Measurements from ENCODE around the genes GOLGA8A, ZNF770 and DPH6.

- PRO-cap, result no peak
Observed at GRCh38 chr15:33068569-33069068, 125.9 kb downstream of the FMN1 start.

DNA sequence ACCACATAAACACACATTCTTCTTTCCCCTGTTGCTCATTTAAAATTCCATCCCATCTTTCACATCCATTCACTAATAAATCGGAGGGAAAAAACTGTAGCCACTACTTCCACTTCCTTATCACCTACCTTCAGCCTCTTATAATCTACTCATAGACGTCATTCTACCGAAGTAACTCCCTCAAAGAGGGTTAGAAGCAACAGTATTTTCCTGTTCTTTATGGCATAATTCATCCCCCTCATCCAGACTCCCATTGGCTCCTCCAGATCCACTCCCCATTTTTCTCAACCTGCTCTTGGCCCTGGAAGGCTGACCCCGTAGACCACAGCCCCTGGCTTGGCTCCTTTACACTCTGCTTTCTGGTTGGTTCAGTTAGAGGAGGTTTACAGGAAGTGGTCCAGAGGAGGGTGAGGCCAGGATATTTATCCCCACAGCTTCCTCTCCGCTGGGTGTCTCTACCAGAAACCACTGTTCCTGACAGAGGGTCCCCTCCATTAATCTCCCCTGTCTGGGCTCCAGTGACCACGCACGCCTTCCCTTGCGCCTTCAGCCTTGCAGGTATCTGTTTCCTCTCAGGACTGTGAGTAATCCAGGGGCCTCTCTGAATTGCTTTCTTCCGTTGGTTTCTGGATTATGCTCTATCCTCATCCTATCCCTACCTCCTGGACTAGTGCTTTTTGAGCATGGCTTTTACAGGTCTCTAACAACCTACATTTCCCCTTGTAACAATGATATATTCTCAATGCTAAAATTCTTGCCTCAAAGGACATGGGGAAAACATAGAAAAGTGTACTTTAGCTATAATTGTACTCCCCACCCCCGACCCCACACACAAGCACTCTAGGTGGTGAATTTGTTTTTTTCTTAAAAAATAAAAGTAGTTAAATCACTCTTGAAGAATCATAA lies 46.1 kb downstream of the FMN1 start:
- PRO-cap, result no peak

- PRO-cap, result no peak
Observed at GRCh38 chr15:33201814-33202439, 7.4 kb upstream of the FMN1 start.

- PRO-cap, result no peak
Observed at GRCh38 chr15:33997606-33998354, 29.5 kb downstream of the CHRM5 start.

- PRO-cap, result no peak
Observed at GRCh38 chr15:34343344-34343742, 228 bp downstream of the NUTM1 start.

- PRO-cap, result no peak
Observed at GRCh38 chr15:34378988-34379918, 12.3 kb upstream of the LPCAT4 start.

- PRO-cap, result no peak
Observed at GRCh38 chr15:34437606-34438050, at the start of gene GOLGA8A. GOLGA8A (minus strand) TSS chr15:34437808.

- PRO-cap, result no peak
Observed at GRCh38 chr15:34584342-34584858, 949 bp upstream of the GOLGA8B start.

GRCh38 chr15:34588322-34588821 lies 4.9 kb upstream of the GOLGA8B start:
- PRO-cap, result unidirectional peak, minus-strand start at chr15:34588446

- PRO-cap, result no peak
Observed at GRCh38 chr15:34789192-34789577, 6.2 kb downstream of the ACTC1 start.

- PRO-cap, result unidirectional peak, plus-strand start at chr15:34986951
Observed at GRCh38 chr15:34986805-34987044, 1.4 kb downstream of the ZNF770 start.

DNA sequence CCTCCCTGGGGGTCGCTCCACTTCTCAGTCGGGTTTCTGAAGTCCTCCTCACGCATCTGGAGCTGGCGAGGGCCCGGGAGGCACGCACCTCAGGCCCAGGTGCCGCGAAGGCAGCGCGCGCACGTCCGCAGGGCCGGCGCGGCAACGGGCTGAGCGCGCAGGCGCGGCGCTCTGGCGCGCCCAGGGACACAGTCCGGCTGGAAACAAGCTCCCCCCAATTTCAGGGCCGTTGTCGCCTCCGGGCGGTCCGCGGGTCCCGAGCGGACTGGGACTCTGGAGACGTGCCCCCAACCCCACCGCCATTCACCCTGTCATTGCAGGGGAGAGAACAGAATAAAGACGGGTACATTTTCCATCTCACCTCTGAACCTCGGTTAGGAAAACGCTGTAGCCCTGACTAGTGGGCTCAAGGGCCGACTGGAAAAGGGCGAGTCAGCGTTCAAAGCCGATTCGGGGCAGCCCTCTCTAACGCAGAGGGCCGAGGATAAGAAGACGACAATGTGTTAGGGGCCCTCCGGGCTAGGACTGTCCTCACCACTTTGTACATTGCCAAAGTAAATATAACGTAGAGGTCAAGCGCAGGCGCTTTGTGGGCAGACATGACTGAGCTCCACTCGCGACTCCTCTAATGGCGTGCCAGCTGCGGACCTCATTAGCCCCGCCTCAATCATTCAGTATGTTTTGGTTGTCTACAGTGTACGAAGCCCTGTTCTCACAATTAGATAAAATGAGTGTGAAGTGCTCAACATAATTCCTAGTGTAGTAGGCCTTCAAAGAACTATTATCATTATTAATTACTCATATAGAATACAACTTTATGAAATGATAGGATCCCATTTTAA lies at the start of gene ZNF770:
Gene ZNF770, minus strand, starts transcription at position 146 of the 842 bp plus-strand sequence.
- PRO-cap, result bidirectional peak, plus-strand start at position 217 of the sequence, minus-strand start at position 146 of the sequence; bidirectional peak, plus-strand start at position 717 of the sequence, minus-strand start at position 533 of the sequence

DNA sequence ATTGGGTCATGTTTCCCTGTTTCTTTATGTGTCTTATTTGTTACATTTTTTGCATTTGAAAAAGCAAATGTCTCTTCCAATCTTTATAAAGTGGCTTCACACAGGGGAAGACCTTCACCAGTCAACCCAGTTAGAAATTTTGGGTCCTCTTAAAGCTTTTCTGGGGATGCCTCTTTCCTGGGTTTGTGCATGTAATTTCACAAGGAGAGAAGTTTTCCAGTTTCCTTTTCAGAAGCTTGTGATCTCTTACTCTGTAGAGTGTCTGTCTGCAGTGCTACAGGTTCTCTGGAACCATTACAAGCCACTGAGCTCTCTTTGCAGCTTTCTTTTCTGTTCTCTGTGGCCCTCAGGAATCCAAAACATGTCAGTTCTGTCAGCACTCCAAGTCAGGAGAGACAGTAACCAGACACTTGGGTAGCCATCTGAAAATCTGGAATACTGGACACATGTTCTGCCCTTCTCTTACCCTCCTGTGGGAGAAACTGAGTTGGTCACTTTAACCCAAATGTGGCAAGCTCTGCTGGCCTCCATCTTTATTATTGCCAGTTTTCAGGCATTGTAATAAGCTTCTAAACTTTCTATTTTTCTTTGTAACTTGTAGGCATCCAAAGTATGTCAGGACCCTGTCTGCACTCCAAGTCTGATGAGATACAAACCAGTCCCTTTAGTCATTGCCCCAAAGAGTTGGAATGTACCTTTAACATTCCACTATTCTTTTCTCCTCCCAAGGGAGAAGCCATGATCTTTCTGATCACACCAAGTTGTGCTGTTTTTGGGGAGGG lies 183.8 kb downstream of the DPH6 start:
- PRO-cap, result no peak

DNA sequence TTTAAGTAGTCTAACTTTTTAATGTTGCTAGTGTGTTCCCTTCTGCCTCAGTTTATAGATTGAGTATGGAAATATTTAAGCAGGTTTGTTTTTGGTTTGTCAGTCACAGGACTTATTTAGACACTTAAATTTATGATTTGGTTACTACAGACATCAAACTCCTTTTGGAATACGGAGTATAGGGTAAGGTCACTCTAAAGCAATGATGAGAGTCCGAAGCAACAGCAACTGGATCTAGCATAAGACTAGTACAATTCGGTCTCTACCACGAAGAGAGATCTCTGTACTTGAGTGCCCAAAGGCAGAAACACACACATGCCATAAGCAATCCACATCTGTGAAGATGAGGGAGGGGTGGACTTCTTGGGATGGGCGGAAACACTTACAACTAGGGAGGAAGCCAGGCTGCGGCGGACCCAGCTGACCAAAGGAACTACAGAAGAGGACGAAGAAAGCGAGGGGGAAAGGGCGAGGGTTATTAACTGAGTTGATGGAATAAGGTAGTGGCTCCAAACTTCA lies 675 bp downstream of the DPH6 start:
- PRO-cap, result bidirectional peak, plus-strand start at position 427 of the sequence, minus-strand start at position 437 of the sequence

GRCh38 chr15:35545750-35546791 lies at the start of gene DPH6:
DPH6 (minus strand) TSS chr15:35546165.
- PRO-cap, result bidirectional peak, plus-strand start at chr15:35546021, minus-strand start at chr15:35545915; bidirectional peak, plus-strand start at chr15:35546169, minus-strand start at chr15:35546116

DNA sequence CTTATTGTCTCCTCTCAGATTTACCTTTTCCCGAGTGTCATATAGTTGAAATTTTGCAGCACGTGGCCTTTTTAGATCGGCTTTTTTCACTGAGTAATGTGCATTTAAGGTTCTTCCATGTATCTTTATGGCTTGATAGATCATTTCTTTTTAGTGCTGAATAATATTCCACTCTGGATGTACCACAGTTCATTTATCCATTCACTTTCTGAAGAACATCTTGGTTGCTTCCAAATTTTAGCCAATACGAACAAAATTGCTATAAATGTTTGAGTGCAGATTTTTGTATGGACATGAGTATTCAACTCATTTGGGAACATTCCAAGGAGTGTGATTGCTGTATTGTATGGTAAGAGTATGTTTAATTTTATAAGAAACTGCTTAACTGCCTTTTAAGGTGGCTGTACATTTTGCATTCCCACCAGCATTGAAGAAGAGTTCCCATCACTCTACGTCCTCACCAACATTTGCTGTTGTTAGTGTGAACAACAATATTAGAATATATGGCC lies 243.3 kb upstream of the CDIN1 start:
- PRO-cap, result no peak

GRCh38 chr15:36601477-36601988 lies 22.1 kb downstream of the CDIN1 start:
- PRO-cap, result no peak

DNA sequence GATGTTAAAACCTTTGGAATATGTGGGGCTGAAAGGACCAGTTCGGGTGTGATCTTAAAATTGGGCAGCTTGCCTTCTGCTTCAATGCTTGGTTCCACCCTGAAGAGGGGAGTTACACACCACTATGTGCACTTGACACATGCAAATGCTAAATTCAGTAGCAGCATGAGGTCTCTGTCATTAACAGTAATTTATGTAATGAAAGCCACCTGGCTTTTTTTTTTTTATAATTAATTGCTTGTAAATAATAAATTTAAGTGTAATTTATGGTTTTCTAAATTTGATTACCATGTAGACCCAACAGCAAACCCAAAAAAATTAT lies 24.6 kb downstream of the CDIN1 start:
- PRO-cap, result no peak

DNA sequence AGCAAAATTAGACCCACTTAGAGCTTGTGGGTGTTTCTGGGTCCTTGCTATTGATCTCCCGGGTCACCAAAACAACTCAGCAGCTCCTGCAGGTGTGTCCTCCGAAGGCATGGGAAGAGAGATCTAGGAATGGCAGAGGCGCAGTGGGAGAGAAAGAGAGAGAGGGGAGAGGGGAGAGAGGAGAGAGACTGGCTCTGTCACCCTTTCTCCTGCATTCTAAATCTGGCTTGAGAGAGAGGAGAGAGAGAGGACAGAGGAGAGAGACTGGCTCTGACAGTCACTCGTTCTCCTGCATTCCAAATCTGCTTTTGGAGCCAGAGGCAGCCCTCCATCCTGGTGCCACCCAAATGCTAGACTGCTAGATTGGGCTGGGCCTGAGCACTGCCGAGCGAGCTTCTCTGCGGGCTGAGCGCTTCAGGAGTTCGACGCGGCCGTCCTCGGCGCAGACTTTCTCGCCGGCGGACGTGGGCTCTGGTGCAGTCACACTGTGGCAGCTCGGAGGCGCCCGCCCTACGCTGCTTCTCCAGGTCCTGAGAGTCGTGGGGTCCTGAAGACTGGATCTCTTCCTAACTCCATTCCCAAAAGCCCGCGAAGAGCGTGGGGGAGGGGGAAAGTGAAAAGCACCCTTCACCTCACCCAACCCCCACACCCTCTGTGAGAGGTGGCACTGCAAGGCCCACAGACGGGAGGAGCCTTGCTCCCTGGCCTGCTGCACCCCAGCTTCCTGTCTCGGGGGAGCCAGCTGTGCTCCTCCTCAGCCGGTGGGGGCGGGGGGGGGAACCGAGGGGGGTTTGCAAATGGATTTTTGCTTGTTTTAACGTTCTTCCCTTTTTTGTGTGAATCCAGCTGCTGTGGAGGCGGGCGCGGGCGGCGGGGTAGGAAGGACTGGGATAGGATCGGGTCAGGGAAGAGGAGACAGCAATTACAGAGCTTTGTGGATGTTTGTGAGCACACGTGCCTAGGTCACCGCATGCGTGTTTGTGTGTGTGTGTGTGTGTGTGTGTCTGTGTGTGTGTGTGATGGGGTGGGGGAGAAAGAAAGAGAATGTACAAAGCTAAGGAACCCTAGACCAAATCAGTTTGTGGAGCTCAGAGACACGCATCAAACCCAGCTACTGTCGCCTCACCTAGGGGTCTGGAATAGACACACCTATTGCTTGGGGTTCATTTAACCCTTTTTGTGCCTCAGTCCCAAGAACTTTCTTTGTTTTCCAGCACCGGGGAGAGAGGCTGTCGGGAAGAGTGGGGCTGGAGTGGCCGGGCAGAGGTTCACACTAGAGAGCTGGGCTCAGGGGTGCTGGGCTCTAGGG lies 222.1 kb downstream of the MEIS2 start:
- PRO-cap, result no peak

DNA sequence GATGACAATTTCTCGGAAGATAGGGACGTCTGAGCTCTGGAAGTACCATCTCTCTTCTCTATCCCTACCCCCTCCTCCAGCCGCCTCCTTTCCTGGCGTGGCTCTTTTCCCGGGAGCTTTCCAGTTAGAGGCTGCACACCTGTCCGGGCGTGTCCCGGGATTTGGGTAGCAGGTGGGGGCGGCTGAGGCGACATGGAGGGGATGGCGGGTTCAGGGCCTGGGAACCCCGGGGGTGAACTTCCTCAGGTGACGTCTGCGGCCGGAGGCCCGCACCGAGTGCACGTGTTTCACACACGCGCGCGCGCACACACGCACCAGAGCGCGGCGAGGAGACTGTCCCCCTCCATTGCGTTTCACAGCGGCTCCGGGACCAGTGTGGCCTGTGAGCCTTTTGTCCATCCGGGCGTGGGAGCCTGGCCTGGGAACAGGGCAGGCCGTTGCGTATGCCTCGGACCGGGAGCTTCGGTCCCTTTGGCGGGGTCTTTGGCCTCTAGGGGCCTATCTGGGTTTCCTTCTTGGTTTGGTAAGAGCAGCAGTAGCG lies 220.2 kb downstream of the MEIS2 start:
- PRO-cap, result no peak